ENCODE results near the gene PLCXD1.

- PRO-cap, 2 experiments, result peak in 1 of 2 experiments; most common plus-strand start chrX:95128 (in 1); most common minus-strand start chrX:94935 (in 1)
These were observed 186.3 kb upstream of the PLCXD1 start for GRCh38 chrX:94750-95378.

- PRO-cap, 2 experiments, result no peak in any of the 2 experiments
These were observed 54.7 kb upstream of the PLCXD1 start for GRCh38 chrX:226346-227044.

DNA sequence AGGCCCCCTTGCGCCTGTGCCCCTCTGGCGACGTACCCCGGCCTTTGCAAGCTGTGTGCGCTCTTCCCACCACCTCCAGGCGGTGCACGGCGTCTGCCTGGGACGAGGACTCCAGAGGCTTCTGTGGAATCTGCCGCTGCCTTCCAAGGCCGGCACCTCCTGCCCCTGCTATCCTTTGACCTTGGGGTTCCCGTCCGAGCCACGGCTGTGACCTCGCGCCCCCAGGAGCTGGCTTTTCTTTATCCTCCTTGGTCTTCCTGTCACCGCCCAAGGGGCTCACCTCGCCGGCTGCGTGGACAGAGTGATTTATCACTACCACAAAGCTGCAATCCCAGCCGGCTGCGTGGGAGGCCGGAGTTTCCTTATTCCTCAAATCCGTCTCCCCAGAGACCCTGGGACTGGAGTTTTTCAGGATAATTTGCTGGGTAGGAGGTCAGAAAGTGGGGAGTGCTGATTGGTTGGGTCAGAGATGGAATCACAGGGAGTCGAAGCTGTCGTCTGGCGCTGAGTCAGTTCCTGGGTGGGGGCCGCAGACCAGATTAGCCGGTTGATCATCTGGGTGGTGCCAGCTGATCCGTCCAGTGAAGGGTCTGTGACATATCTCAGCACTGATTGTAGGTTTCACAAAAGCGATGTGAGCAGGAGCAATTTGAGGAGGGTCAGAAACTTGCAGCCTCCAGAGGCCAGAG is 19.8 kb upstream of the PLCXD1 start:
- PRO-cap, 2 experiments, result no peak in any of the 2 experiments

DNA sequence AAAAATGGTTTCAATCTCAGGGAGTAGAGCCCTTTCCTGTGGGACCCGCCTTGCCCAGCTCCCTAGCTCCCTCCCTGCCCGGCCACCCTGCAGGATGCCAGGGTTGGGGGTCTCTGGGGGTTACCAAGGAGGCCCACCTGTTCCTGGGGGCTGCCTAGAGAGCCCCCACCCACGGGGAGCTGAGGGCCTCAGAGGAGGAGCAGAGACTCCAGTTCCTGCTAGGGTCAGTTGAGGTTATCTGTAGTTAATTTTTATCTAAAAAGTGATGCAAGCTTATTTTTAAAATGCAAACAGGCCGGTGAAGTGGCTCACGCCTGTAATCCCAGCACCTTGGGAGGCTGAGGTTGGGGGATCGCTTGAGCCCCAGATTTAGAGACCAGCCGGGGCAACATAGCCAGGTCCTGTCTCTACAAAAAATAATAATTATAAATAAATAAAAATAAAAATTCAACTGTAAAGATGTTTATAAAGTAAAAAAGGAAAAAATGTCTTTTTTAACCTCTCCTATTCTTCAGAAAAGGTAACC is 18.6 kb upstream of the PLCXD1 start:
- PRO-cap, 2 experiments, result no peak in any of the 2 experiments

GRCh38 chrX:267672-268327 is 13.4 kb upstream of the PLCXD1 start:
- PRO-cap, 2 experiments, result no peak in any of the 2 experiments

DNA sequence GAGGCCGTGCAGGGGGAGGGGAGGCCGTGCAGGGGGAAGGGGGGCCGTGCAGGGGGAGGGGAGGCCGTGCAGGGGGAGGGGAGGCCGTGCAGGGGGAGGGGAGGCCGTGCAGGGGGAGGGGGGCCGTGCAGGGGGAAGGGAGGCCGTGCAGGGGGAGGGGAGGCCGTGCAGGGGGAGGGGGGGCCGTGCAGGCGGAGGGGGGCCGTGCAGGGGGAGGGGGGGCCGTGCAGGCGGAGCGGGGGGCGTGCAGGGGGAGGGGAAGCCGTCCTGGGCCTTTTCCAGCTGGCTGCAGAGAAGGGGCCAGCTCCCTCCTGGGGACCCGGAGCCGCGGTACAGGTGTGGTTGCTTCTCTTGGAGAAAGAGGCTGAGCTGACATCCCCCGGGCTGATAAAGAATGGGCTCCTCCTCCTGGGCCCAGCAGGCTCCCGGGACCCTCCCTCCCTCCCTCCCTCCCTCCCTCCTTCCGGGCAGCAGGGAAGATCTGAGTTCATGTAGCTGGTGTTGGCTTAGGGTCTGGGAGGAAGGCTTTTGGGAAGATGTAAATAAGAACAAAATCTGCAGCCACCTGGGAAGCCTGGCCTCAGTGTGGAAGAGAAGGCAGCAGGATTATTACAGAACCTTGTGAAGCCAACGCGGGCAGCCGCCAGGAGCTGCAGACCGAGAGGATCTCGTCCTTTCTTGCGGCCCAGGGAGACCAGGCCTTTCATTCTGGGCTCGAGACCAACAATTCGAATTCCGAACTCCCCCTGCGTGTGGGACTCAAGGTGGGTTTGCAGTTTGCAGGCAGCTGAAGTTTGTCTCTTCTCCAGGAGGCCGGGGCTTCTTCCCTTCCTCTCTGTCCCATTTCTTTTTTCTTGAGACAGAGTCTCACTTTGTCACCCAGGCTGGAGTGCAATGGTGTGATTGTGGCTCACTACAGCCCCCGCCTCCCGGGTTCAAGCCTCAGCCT is at the start of gene PLCXD1:
Gene PLCXD1 (plus strand): TSS at position 461 of the 949 bp plus-strand sequence.
- PRO-cap, 2 experiments, result no peak in any of the 2 experiments

DNA sequence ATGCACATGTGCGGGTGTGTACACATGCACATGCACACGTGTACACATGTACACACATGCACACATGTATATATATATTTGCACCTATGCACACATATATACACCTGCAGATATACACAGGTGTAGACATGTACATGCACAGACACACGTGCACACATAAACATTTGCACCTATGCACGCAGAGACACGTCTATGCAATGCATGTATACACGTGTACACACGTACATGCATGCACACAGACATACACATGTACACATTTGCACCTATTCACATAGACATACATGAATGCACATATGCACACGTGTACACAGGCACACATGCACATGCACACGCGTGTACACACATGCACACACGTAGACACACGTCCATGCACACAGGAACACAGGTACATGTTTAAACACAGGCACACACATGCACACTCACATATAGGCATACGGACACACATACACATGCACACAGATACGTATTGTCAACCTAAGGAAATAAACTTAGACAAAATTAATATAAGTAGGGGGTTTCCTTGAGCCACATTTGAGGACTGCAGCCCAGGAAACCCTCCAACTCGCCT is 4.2 kb downstream of the PLCXD1 start:
- PRO-cap, 2 experiments, result no peak in any of the 2 experiments

- PRO-cap, 2 experiments, result no peak in any of the 2 experiments
These were observed 1.5 kb downstream of the GTPBP6 start for GRCh38 chrX:316743-317826.

DNA sequence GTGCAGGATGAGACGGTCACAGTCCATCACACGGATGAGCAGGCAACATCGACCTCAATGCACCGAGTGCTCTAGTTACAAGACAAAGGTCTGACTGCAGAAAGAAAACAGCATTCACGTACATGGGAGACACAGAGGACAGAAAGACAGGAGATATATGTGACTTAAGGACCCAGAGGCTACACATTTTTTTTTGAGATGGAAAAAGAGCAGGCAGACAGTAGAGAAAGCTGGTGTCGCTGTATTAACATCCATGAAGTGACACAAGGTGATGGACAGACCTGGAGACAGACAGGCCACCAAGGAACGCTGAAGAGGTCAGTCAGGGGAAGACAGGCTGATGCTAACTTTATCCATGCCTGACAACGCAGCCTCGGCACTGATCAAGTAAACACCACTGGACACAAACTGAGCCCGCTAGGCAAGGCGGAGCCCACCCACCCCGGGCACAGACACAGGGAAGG is 19.0 kb downstream of the PPP2R3B start:
- PRO-cap, 2 experiments, result no peak in any of the 2 experiments

DNA sequence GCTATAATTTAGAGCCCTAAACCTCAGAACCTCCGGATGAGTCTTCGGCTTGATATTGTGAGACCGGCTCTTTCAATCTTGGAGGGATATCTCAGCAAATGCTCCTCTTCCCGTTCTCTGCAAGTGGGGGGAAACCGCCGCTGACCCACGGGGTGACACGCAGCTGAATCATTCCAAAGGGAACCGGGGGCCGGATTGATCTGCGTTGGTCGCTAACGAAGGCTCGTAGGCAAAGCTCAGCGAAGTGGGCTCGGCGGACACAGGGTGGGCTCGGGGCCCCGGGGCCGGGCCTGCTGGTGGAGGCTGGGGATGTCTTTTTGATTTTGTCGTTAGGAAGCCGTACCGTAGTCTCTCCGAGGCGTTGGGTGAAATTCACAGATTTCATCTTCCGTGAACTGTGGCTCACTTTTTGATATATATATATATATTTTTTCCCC is 110.6 kb upstream of the PPP2R3B start:
- PRO-cap, 2 experiments, result no peak in any of the 2 experiments

DNA sequence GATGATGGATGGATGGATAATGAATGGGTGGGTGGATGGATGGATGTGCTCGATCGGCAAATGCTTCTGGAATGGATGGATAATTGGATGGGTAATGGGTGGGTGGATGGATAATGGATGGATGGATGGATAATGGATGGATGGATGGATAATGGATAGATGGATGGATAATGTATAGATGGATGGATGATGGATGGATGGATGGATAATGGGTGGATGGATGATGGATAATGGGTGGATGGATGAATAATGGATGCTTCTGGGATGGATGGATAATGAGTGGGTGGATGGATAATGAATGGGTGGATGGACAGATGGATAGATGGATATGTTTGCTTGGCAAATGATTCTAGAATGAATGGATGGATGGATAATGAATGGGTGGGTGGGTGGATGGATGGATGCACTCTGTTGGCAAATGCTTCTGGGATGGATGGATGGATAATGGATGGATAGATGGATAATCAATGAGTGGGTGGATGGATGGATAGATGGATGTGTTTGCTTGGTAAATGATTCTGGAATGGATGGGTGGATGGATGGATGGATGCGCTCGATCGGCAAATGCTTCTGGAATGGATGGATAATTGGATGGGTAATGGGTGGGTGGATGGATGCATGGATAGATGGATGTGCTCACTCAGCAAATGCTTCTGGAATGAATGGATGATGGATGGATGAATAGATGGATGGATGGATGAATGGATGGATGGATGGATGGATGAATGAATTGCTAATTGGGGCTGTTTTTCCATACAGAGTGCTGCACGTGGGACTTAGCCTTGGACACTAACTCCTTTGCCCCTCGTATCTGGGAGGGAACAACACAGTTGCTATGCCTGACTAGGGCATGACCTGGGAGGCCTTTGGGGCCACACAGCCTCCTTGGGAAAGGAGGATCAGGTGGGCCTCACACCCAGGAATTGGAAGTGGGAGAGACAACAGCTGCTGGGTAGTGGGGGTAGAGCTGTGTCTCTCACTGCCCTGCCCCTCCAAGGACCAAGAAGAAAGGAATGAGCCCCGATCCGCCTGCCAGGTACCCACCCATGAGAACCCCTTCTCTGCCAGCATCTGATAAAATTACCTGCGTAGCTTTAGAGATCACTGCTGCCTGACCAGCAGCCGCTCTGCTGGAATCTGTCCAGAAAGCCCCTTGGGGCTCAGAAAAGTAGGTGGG is 4.1 kb upstream of the SLC25A6 start:
- PRO-cap, 2 experiments, result no peak in any of the 2 experiments

GRCh38 chrX:1405240-1405892 is 13.5 kb upstream of the SLC25A6 start:
- PRO-cap, 2 experiments, result no peak in any of the 2 experiments

DNA sequence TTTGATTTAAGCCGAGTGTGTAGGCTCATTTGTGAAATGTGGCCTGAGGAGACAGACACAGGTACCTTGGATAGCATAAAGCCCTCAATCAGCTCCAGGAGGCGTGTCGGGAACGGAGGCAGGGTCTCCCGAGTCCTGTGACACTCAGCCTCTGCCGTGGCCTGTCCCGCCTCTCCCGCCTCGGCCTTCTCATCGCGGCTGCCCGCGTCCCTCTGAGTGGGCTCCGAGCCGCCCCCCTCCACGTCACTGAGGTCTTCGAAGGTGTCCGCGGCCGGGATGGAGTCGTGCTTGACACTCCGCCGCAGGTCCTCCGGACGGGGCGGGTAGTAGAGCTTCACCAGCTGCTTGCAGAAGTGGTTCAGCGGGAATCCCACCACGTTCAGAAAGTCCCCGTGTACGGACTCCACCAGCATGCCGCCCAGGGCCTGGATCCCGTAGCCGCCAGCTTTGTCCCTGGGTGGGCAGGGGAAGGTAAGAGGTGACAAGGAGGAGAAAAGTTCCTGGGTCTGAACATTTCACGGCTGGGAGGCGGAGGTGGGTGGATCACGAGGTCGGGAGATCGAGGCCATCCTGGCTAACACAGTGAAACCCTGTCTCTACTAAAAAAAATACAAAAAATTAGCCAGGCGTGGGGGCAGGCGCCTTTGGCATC is 24.9 kb downstream of the ASMTL start:
- PRO-cap, 2 experiments, result no peak in any of the 2 experiments

GRCh38 chrX:1507310-1508113 is 29.5 kb downstream of the P2RY8 start:
- PRO-cap, 2 experiments, result peak in 1 of 2 experiments; most common plus-strand start chrX:1507899 (in 1); most common minus-strand start chrX:1507635 (in 1)

- PRO-cap, 2 experiments, result no peak in any of the 2 experiments
These were observed 307.3 kb downstream of the DHRSX start for GRCh38 chrX:2193454-2193938.

DNA sequence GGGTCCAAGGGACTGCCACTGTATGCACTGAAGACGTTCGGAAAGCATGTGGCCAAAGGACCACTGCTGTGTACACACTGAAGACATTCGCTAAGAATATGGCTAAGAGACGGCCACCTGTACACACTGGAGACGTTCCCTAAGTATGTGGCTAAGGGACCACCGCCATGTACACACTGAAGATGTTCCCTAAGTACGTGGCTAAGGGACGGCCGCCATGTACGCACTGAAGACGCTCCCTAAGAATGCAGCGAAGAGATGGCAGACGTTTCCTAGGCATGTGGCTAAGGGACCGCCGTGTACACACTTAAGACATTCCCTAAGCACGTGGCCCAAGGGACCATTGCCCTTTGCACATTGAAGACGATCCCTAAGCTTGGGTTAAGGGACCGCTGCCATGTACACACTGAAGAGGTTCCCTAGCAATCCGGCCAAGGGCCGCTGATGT is 36.8 kb downstream of the DHRSX start:
- PRO-cap, 2 experiments, result no peak in any of the 2 experiments

GRCh38 chrX:2502502-2503157 is 1.9 kb upstream of the DHRSX start:
- PRO-cap, 2 experiments, result peak in 1 of 2 experiments; most common plus-strand start chrX:2503038 (in 1); most common minus-strand start chrX:2502862 (in 1)

DNA sequence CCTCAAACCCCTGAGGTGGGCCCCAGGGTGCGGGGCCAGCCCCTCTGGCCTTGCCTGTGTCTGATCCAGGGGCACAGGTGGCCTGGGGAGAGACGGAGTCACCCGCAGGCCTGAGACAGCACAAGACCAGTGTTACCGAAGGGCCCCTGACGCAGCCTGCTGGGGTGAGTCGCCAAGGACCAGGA is 82.9 kb upstream of the CD99 start:
- PRO-cap, 2 experiments, result no peak in any of the 2 experiments

- PRO-cap, 2 experiments, result no peak in any of the 2 experiments
These were observed 61.2 kb upstream of the CD99 start for GRCh38 chrX:2629943-2630333.

- PRO-cap, 2 experiments, result peak in 2 of 2 experiments; most common plus-strand start chrX:2707677 (in 2); most common minus-strand start chrX:2707398 (in 2)
These were observed 16.4 kb downstream of the CD99 start for GRCh38 chrX:2707276-2708130.